Cerebellum (tissue), 5 donors: ENCODE results near the gene IL31RA.

GRCh38 chr5:54254732-54255214 lies 55.6 kb downstream of the ARL15 start:
- PRO-cap, 3 experiments = no peak in any of the 3 experiments
- RAMPAGE, long total RNA = no peak

GRCh38 chr5:54295530-54296256 lies 14.7 kb downstream of the ARL15 start:
- PRO-cap, 3 experiments = no peak in any of the 3 experiments
- RAMPAGE, long total RNA = no peak

DNA sequence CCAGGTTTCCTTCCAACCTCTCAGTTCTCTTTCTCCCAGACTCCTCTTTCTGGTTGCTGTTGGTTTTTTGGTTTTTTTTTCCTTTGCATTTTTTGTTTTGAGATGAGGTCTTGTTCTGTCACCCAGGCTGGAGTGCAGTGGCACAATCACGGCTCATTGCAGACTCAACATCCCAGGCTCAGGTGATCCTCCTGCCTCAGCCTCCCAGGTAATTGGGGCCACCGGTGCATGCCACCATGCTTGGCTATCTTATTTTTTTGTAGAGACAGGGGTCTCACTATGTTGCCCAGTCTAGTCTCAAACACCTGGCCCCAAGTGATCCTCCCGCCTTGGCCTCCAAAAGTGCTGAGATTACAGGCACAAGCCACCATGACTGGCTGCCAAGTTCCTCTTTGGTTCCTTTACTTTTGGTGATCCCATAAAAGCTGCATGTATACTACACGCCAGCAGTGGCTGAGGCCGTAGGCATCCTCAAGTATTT lies 11.5 kb downstream of the ARL15 start:
- PRO-cap, 3 experiments = no peak in any of the 3 experiments
- RAMPAGE, long total RNA = no peak

- PRO-cap, 3 experiments = no peak in any of the 3 experiments
- RAMPAGE, long total RNA = no peak
Measured at GRCh38 chr5:54446298-54446875, 9.1 kb upstream of the HSPB3 start.

DNA sequence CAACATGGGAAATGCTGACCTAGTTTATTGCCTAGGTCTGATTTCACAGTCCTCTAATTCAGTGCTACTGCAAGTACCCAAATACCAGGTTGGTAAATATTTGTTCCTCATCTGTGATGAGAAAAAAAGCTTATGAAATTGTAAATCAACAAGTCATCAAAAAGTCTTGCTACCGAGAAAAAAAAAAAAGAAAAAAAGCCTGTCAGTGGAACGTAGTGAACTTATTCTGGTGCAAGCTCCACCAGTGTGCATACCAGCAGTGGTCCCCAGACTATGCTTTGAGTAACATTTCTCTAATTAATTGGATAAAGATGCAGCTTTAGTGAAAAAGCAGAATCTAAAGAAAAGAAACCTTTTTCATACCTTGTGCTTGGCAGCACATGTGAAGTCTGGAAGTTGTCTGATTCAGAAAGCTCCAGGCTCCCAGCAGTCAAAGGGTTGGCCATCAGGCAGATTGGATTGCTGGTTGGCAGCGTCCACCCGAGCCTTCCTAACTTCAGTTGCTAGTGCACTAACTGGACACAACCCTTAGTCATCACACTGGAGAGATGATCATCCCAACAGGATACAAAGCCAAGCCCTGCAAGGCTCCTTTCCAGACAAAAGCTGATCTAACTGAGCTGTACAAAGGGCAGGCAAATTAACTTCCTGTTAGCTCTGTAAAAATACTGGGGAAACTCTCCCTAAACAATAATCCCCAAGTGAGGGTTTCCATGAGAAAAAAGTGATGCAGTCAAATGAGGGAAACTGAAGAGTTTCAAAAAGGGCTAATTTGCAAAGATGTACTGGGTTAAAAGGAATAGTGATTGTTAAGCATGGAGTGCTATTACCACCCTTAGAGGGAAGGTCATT lies 185.5 kb downstream of the SNX18 start:
- PRO-cap, 3 experiments = no peak in any of the 3 experiments
- RAMPAGE, long total RNA = no peak

- PRO-cap, 3 experiments = peak in 2 of 3 experiments; most common plus-strand start chr5:54883643 (in 2)
- RAMPAGE, long total RNA = no peak
Measured at GRCh38 chr5:54883314-54884021, 101.9 kb downstream of the ESM1 start.

DNA sequence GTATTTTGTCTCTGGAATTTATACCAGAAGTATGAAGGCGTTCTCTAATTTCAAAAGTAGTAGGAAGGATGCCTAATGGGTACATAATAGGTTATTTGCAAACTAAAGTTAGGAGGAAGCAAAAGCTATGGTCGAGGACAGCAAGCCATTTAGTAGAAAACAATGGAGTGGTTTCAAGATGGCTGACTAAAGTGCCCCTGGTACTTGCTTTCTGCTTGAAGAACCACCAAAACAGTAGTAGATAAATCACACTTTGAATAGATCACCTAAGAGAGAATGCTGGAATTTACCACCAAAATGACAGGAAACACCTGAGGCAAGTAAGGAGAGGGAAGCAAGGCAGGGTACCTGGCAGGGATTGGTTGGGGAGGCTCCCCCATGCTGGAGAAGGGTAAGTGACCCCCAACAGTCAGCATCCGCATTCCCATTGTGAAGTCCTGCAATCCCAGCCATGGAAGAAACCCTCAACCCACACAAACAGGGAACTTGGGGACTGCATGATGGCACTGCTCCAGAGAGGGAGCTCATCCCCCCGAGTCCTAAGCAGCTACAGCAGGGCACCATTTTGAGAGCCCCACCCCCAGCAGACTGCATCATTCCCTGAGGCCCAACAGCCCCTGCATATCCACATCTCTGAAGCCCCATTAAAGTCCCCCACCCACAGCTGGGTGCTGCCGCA lies 105.5 kb downstream of the PLPP1 start:
- PRO-cap, 3 experiments = no peak in any of the 3 experiments
- RAMPAGE, long total RNA = no peak

GRCh38 chr5:55484266-55485065 lies 50.3 kb downstream of the PLPP1 start:
- PRO-cap, 3 experiments = no peak in any of the 3 experiments
- RAMPAGE, long total RNA = no peak

DNA sequence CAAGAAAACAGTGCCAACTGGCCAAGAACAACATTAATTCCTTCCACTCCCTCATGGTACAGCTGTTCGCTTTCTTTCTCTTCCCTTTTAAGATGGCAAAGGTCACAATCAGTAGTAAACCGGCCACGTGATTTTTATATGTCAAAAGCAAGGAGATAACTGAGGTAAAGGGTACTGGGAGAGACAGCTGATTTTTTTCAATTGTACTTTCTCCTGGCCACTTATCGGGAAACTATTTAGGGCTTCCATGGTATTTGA lies 25.0 kb downstream of the PLPP1 start:
- PRO-cap, 3 experiments = no peak in any of the 3 experiments
- RAMPAGE, long total RNA = no peak

DNA sequence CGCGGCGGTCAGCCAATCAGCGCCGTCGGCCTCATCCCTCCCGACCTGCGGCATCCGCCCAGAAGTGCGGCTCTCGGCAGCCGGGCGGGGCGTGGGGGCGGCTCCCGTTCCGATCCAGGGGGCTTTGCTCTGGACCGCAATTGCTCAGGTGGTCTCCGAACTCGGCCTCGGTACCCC lies 247 bp upstream of the PLPP1 start:
- PRO-cap, 3 experiments = peak in 3 of 3 experiments; most common plus-strand start position 67 of the sequence (in 2)
- RAMPAGE, long total RNA = no peak

GRCh38 chr5:55600409-55600938 lies 65.7 kb upstream of the PLPP1 start:
- PRO-cap, 3 experiments = no peak in any of the 3 experiments
- RAMPAGE, long total RNA = no peak

DNA sequence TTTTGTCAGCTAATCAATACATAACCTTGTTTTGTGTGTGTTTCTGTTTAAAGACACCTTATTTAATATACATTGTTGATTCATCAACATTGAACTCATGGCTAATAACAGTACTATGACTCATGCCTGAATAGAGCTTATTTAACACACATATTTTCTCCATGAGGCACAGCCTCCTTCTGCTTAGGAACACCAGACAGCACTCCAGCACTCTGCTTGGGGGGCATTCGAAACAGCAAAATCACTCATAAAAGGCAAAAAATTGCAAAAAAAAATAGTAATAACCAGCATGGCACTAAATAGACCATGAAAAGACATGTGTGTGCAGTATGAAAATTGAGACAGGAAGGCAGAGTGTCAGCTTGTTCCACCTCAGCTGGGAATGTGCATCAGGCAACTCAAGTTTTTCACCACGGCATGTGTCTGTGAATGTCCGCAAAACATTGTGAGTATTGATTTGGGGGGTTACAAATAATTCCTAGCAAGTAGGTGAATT lies at the start of gene IL31RA:
Gene IL31RA (plus strand): TSS at position 169 of the 496 bp plus-strand sequence.
- PRO-cap, 3 experiments = no peak in any of the 3 experiments
- RAMPAGE, long total RNA = no peak

DNA sequence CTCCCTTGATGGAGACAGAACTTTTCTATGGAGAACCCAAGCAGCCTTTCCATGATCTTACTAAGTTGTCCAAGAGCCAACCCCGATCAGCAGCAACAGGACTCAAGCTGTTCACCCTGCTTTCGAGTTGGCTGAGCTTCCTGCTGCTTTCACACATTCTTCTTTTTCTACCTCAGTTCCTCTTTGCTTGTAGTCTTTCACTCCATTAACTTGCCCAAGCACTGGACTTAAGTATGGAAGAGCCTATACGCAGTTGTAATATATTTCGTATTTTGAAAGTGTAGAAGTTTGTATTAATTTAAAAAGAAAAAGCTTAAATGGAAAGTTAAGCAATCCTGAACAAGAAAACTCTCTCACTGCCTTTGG lies 59.3 kb downstream of the IL6ST start:
- PRO-cap, 3 experiments = no peak in any of the 3 experiments
- RAMPAGE, long total RNA = no peak

DNA sequence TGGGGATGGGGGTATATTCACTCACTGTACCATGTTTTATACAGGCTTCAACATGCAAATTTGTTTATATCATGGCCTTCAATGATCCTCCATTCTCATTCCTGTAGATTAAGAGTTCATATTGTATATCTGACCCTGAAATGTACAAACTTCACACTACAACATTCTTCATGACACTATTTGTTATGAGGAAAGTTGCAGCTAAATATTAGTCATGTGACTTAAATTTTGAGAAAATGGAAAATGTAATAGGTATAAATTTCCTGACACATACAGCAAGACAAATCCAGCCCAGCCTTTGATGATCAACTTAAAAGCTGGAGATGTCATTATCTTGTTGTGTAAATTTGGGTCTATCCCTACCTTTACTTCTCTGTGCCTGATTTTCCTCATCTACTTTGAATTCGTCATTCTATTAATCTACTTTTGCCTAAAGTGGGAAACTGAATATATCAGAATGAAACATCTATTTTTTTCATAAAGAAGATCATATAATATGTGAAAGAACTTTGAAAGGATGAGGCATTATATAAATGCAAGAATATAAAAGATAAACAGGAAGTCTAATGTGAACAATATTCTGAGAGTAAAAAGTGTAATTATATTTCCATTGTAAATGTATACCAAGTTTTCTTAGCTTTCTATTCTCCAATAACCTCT lies 55.8 kb downstream of the IL6ST start:
- PRO-cap, 3 experiments = no peak in any of the 3 experiments
- RAMPAGE, long total RNA = no peak

DNA sequence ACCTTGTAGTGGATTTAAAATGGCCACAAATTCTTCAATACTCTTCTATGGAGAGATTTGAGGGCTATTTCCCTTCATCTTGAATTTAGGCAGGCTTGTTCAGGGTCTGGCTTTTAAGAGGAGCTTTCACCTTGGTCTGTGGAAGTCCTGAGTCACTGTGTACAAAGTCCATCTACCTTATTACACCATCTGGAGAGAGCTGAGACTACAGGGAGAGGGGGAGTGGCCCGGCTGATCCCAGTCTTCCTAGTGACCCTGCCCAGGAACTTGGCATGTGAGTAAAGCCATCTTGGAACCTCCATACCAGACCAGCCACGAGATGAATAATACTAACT lies 8.3 kb upstream of the IL6ST start:
- PRO-cap, 3 experiments = no peak in any of the 3 experiments
- RAMPAGE, long total RNA = no peak

GRCh38 chr5:56052986-56053260 lies 58.2 kb upstream of the IL6ST start:
- PRO-cap, 3 experiments = no peak in any of the 3 experiments
- RAMPAGE, long total RNA = no peak

GRCh38 chr5:56148356-56149152 lies 84.6 kb downstream of the ANKRD55 start:
- PRO-cap, 3 experiments = no peak in any of the 3 experiments
- RAMPAGE, long total RNA = no peak

DNA sequence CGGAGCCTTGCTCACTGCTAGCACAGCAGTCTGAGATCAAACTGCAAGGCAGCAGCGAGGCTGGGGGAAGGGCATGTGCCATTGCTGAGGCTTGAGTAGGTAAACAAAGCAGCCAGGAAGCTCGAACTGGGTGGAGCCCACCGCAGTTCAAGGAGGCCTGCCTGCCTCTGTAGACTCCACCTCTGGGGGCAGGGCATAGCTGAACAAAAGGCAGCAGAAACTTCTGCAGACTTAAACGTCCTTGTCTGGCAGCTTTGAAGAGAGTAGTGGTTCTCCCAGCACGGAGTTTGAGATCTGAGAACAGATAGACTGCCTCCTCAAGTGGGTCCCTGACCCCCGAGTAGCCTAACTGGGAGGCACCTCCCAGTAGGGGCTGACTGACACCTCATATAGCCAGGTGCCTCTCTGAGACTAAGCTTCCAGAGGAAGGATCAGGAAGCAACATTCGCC lies 11.4 kb downstream of the ANKRD55 start:
- PRO-cap, 3 experiments = no peak in any of the 3 experiments
- RAMPAGE, long total RNA = no peak

DNA sequence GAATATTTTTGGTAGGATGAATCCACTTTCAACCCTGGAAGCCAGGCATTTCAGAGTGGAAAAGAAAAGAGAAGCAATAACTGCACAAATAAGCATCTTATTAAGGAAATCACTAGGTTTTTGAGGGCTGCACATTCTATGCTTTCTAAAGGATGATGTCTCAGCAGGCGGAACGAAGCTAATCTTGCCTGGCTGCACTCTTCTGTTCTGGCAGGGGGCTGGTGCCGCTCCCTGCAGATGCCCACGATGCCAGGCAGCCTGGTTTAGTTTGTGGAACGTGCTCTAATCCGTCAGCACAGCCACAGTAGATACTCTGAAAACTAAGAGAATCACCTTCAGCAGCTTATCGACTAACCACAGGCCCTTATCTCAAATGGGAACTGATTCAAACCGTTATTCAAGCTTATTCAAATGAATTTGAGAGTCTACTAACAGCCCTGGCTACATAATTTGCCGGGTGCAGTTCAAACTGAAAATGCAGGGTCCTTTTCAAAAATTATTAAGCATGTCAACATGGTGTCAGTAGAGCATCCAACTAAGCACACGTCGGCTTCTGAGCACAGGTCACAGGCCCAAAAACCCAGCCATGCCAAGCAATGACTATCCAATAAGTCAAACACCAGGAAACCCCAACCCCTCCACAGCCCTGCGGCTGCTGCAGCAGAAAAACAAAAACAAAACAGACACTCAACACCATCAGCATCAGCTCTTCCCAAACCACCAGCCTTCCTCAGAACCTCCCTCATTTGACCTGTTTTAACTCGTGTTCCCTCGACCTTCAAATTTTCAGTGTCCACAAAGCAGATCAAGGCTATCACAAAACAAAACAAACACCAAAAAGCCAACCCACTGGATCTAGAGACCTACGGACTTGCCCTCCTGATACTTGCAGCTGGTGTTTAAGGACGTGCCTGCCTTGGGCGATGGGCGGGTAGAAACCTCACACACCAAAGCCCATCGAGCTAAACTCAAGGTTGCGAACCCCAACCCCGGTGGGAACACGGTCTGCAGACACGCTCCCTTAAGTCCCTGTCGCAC lies 246.7 kb upstream of the ANKRD55 start:
- PRO-cap, 3 experiments = no peak in any of the 3 experiments
- RAMPAGE, long total RNA = no peak

DNA sequence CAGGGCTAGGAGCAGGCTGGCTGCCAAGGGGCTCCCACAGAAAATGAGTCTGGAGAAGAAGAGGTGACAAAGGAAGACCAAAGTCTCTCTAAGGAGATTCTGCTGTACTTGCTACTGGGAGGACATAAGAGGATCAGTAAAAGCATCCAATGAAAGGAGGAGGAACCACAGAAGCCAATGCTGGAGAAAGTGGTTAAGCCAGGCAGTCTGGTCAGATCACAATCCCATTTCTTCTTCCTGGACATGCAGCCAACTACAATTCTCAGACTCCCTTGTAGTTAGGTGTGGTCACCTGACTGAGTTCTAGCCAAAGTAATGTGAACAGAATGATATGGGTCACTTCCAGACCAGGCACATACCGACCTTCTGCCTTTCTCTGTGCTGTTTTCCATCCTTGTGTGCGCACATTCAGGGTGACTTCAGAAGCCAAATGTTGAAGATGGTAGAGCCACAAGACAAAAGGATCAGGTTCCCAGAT lies 174.3 kb upstream of the MAP3K1 start:
- PRO-cap, 3 experiments = no peak in any of the 3 experiments
- RAMPAGE, long total RNA = no peak